Mesenchymal stem cell of adipose (primary cell): Measurements from ENCODE around the gene TGM4.

DNA sequence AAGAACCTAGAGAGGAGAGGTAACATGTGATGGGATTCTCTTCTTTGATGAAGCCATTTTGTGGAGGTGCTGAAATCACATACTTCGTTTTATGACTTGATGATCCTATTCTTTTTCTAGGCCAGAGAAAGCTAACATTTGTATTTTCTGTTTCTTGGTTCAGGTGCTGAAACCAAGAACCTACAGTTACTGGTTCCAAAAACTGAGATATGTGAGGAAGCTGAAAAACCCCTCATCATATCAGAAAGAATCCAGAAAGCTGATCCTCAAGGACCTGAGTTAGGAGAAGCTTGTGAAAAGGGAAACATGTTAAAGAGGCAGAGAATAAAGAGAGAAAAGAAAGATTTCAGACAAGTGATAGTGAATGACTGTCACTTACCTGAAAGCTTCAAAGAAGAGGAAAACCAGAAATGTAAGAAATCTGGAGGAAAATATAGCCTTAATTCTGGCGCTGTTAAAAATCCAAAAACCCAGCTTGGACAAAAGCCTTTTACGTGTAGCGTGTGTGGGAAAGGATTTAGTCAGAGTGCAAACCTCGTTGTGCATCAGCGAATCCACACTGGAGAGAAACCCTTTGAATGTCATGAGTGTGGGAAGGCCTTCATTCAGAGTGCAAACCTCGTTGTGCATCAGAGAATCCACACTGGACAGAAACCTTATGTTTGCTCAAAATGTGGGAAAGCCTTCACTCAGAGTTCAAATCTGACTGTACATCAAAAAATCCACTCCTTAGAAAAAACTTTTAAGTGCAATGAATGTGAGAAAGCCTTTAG, 10.2 kb downstream of the ZNF35 start:
- CAGE, long polyA plus RNA, result no peak

- CAGE, long polyA plus RNA, result no peak
Measured at GRCh38 chr3:44685280-44685992, 27.0 kb upstream of the ZNF502 start.

DNA sequence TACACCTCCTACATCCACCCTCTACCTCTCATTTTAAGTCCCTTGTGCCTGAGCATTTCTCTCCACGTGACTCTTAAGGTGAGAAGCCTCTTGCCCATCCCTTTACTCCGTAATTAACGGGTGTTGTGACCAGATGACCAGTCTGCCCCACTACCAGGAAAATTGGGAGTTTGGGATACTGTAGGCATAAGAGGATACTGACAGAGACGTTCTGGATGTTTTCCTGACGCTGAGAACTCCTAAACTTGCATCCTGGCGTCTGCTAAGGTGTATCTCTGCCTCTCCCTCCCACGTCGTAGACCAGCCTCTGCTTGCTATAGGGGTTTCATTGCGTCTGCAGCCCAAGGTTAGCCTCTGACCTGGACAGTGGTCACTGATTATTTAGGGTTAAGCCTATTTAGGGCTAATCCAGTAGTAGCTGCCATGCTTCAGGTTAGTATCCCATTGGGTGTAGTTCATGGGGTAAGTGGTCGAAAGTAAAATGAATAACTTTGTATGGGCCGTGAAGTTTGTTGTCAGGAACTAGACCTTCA, 804 bp downstream of the TMEM42 start:
- CAGE, long polyA plus RNA, result no peak

DNA sequence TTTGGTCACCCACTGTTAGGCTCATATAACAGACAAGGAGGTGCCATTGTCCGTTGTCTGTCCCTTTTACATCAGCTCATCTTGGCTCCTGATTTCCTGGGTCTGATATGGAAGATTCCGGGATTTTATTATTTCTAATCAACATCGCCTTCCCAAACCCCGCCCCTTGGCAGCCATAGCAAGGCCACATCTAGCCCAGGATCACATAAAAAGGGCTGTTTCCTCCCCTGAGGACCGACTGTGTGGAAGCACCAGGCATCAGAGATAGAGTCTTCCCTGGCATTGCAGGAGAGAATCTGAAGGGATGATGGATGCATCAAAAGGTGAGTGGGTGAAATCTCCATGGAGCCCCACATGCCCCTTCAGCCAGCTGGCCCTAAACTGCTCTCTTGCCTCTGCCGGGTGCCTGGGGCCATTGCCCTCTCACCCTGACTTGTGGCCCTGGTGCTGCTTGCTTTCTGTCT, at the start of gene TGM4:
Gene TGM4, plus strand, starts transcription at position 234 of the 464 bp plus-strand sequence.
- CAGE, long polyA plus RNA, result no peak

- CAGE, long polyA plus RNA, result no peak
Measured at GRCh38 chr3:44926051-44926717, 49.8 kb downstream of the ZDHHC3 start.

- CAGE, long polyA plus RNA, result no peak
Measured at GRCh38 chr3:44966709-44967226, 9.2 kb downstream of the ZDHHC3 start.

GRCh38 chr3:44996480-44997287, 20.6 kb downstream of the EXOSC7 start:
- CAGE, long polyA plus RNA, result no peak

- CAGE, long polyA plus RNA, result no peak
Measured at GRCh38 chr3:45010966-45011616, 15.0 kb upstream of the CLEC3B start.

DNA sequence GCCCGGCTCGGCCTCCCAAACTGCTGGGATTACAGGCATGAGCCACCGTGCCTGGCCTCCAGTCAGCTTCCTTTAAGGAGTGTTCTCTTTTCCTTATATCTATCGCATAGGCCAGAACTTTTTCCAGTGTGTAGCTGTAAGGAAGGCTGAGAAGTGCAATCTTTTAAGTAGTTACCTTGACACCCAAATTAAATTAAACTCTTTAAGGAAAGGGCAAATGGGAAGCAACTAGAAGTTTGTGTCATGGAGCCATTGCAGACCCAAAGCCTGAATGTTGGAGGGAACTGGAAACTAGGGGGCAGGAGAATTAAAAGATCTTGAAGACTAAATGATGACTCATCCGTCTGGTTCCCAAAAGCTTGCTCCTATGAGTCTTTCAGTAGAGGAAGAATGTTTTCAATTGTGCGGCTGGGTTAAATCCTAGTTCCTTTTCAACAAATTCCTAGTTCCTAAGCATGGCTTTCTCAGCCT, 17.5 kb downstream of the CLEC3B start:
- CAGE, long polyA plus RNA, result no peak

- CAGE, long polyA plus RNA, result no peak
Measured at GRCh38 chr3:45064704-45065200, 38.6 kb downstream of the CLEC3B start.

DNA sequence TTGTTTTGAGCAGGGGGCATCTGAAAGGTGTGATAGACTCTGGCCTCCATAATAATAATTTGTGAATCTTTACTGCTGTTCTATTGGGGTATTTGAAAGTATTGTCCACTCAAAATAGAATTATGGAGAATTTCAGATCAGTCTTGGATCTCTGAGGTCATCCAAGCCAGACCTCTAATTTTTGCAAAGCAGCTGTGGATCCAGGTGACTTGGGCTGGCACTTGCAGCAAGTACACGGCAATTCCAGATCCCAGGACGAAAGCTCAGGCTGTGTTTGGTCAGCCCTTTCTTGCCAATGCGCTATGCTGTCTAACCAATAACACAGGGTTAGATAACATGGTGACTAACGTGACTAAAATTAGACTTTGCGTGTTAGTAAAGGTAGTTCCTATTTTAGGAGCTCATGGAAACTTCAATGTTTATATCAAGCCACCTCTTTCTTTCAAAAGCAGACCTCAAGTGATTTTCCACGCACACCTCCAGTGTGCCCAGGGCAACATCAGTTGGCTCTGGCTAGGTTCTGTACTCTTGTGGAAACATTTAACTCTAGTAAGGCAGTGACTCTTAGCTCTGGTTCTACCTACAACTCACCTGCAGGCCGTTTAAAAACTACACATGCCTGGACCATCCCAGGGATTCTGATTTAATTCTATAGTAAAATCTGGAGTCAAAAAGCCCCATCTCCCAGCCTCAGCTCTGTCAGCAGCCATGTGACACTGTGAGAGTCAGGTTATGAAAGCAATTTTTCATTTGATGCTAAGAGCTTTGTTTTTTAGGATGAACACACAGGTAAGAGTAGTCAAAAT, 32.5 kb downstream of the CDCP1 start:
- CAGE, long polyA plus RNA, result no peak

- CAGE, long polyA plus RNA, result no peak
Measured at GRCh38 chr3:45545987-45546740, 48.4 kb upstream of the LIMD1 start.

DNA sequence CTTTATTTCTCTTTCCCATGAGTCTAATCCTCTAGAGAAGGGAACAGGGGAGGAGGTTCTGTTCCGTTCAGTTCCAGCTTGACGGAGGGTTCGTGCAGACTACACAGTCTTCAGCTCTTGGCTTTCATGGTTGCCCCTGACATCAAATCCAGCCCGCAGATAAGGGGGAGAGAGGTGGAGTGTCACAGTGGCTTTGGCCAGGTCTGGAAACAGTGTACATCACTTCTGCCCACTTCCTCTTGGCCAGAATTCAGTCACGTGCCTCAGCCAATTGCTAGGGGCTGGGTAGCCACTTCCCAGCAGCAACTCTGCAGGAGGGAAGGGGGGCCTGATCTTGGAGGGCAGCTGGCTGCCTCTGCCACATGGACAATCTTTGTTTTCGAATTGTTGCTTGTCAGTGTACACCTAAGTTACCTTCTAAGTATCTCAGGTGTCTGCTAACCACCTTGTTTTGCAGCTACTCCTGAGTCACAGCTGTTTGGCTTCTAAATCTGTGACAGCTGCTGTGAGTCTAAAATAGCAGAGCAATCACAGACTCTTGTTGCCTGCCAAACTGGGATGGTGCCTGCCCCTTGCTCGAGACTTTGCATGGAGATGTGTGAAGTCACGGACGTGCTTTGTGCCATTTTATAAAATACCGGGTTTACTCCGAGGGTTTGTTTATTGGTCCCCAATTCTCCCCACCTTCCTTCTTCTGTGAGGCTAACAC, 41.0 kb upstream of the LIMD1 start:
- CAGE, long polyA plus RNA, result no peak

- CAGE, long polyA plus RNA, result no peak
Measured at GRCh38 chr3:45567463-45568137, 27.0 kb upstream of the LIMD1 start.

GRCh38 chr3:45816726-45817036, 20.3 kb upstream of the SLC6A20 start:
- CAGE, long polyA plus RNA, result no peak

- CAGE, long polyA plus RNA, result no peak
Measured at GRCh38 chr3:45817975-45818635, 21.8 kb upstream of the SLC6A20 start.

DNA sequence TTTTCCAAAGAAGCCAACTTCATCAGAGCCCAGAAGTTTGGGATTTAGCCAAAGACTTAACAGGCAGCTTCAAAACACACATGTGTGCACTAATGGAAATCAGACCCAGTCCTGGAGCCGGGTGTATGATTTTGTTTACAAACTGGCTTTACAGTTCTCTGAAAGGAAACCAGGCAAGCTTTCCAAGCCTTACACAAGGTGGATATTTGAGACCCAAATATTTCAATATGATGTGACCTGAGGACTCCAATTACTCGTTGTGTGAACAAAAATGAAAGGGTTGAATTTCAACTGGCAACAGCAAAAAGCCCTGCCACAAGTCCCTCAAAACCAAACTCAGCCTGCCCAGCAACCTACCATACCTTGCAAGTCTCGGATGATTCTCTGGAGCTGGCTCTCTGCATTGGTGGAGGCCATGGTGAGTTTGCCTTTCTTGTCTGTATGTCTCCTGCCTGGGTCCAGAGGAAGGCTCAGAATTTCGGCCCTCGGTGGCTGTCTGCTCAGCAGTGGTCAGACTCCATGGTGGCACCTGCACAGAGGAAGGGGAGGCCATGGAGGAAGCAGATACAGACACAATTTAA, 11.0 kb downstream of the FYCO1 start:
- CAGE, long polyA plus RNA, result no peak

GRCh38 chr3:45988876-45989254, 6.8 kb downstream of the FYCO1 start:
- CAGE, long polyA plus RNA, result no peak

DNA sequence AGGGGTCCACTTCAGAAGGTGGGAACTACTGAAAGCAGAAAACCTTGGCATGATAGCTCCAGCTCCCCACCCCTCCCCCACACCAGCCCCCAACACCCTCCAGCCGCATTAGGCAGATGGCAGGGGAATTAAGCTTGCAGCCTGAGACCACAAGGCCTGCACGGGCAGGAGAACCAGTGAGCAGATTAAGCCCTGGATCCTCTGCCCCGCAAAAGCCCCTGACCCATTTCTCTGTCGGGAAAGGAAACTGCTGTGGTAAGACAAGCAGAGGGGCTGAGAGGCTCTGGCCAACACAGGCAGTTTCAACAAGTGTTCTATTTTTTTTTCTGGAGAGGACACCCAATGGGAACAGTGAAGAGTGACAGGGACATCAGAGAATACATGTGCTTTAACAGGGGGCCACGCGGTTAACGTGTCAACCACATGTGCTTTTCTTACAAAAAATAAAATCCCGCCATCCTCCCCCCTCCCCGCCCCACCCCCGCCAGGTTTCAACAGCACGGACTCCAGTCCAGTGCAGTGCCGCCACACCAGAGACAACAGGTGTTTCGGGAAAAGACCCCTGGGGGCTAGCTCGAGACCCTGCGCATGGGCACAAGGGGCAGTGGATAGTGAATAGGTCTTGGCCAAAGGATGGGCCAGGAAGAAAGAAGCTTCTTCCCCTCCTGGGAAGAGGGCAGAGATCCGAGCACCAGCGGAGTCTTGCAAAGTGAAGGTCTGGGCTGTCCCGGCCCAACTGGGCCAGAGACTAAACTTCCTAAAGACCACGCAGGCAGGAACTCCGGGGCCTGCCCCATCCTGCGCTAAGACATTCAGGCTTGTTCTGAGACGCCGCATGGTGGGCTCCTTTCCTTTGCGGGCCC, 814 bp downstream of the FYCO1 start:
- CAGE, long polyA plus RNA, result no peak

DNA sequence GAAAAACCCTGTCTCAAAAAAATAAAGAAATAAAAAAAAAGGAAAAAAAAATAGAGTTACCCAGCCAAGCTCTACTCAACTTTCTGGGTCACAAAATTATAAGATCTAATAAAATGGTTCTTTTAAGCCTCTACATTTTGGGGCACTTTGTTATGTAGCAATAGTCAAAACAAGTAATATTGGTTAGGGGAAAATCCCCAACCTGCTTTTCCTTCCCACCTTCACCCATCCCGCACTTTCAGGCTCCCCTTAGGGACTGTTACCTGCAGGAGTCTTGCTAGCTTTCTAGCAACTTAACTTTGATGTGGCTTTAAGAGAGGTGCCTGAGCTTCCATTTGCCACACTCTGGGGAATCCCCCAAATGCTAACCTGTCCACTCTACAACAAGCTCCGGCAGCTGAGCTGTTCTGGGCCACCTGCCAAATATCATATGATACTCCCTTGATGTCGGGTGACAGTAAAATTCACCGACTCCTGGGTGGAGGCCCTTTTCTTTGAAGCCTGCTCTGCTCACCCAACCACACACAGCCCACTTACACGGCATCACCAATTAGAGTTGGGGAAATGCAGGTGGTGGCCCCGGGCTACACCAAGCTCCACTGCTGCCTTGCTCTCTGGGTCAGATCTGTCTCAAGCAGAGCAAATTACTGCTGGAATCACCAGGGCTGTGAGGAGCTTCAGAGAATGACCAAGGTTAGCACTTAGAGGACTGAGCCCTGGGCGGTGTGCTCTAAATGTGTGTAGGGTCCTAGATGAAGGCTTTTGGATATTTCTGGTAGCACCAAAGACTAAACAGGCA, 38.0 kb upstream of the XCR1 start:
- CAGE, long polyA plus RNA, result no peak